Sigmoid colon (tissue), 4 donors: Measurements from ENCODE around the gene PSMC3.

DNA sequence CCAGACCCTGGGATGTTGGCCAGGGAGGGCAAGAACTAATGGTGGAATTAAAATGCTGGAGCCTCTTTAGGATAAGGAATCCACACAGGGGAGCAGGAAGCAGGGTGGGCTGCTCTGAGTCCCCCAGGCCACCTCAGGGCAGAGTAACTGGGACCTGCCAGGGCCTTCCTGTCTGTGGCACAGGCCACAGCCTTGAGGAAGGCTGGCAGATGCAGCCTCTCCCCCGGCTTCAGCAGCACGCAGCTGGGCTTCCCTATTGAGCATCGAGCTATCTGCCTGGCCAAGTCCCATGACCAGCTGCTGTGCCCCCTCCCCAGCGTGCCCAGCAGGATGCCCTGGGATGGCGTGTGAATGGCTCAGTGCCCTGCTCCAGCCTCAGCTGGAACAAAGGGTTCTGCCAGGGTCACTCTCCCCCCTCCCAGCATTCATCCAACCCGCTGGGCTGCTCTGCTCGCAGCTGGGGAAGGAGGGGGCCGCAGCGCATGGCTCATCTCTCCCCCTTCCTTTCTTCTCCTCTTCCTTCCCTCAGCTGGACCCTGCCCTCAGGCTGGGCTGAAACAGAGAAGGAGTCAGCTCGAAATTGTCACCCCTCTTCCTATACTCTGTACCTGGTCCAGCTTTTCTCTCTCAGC, 14.6 kb downstream of the LRP4 start:
- PRO-cap = no peak
- RAMPAGE, long total RNA, 4 experiments = no peak in any of the 4 experiments

GRCh38 chr11:46912485-46913309, 5.7 kb downstream of the LRP4 start:
- PRO-cap = no peak
- RAMPAGE, long total RNA, 4 experiments = no peak in any of the 4 experiments

- PRO-cap = no peak
- RAMPAGE, long total RNA, 4 experiments = no peak in any of the 4 experiments
These were observed 3.8 kb downstream of the PACSIN3 start for GRCh38 chr11:47182207-47182973.

- PRO-cap = bidirectional peak, plus-strand start at chr11:47185694, minus-strand start at chr11:47185375
- RAMPAGE, long total RNA, 4 experiments = no peak in any of the 4 experiments
These were observed 651 bp downstream of the PACSIN3 start for GRCh38 chr11:47185267-47186298.

DNA sequence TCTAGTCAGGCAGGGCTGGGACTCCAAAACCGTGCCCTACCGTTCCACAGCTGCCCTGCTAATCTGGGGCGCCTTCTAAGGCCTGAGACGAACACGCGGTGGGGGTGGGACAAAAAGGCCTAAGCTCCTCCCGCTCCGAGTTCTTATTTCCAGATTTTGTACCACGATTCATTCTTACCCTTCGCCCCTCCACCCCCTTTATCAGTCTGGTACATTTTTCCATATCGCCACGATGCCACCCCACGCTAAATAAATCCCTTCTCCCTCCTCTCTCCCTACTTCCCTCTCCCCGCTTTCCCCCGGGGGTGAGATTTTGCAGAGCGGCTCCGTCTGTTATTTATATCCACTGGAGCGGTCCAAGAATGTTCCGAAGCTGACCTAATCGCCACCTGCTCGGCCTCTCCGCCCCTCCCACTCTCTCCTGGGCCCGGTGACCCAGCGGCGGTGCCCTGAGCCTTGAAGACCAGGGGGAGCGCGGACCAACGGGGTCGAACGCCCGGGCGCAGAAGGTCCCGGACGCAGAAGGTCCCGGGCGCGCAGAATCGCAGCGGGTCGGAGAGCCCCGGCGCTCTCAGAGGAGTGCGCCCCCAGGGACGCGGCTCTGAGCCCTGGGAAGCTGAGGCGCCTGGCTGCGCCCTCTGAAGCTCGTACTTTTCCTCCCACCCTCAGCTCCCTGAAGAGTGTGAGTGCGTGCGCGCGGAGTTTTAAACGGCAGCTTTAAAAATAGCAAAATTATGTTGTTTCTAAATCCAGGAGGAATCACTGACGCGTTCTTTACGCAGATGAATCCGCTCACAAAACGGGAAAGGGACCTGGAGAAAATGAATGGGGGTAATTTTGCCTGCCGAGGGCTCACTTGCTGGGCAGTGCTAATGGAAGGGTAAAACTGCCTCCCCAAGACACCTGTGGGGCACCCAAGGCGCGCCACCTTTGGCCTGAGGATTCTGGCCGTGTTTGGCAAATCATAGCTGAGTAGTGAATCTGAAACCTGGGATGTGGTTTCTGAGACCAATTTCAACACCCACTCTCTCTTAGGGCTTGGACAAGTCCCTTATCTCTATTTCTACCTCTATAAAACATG, 1.0 kb upstream of the PACSIN3 start:
- PRO-cap = bidirectional peak, plus-strand start at position 146 of the sequence, minus-strand start at position 60 of the sequence; bidirectional peak, plus-strand start at position 452 of the sequence, minus-strand start at position 348 of the sequence; bidirectional peak, plus-strand start at position 802 of the sequence, minus-strand start at position 675 of the sequence
- RAMPAGE, long total RNA, 4 experiments = no peak in any of the 4 experiments

GRCh38 chr11:47234049-47235285, 14.1 kb downstream of the ACP2 start:
- PRO-cap = no peak
- RAMPAGE, long total RNA, 4 experiments = no peak in any of the 4 experiments

DNA sequence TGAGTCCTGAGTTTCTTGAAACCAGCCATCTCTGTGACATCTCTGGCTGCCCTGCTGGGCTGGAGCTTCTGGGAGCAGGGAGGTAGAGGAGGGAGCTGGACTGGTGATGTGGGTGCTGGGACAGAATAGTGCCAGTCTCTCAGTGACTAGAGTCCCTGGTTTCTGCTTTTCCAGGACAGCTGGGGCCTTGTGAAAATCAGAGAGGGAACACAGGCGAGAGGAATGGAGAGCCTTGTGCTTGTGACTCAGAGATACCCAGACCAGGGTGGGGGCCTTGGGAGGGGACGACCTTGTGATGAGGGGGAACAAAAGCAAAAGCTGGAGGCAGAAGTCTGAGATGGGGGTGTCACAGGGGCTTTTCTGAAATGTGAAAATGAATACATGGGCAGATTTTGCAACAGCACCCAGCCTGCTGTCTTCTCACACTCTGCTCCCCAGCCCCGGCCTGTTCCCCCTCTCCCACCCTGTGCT, 3.5 kb upstream of the NR1H3 start:
- PRO-cap = no peak
- RAMPAGE, long total RNA, 4 experiments = no peak in any of the 4 experiments

DNA sequence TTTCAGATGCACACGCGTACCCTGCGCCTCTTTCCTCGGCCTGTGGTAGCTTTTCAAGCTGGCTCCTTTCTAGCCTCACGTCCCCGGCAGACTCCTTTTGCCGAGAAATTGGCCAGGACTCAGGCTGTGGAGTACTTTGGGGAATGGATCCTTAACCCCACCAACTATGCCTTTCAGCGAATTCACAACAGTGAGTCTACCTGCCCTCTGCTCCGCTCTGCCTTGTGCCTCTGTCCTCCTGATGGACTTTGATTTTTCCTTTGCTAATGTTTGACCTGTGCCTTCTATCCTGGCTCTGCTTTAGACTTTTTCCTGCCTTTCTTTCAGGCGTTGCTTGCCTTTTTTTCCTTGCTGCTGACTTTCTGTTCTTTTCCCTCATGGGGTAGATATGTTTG, 24.6 kb downstream of the NR1H3 start:
- PRO-cap = no peak
- RAMPAGE, long total RNA, 4 experiments = no peak in any of the 4 experiments

GRCh38 chr11:47290414-47291169, 32.8 kb downstream of the NR1H3 start:
- PRO-cap = no peak
- RAMPAGE, long total RNA, 4 experiments = no peak in any of the 4 experiments

GRCh38 chr11:47328889-47329620, 23.4 kb downstream of the MYBPC3 start:
- PRO-cap = no peak
- RAMPAGE, long total RNA, 4 experiments = no peak in any of the 4 experiments

- PRO-cap = no peak
- RAMPAGE, long total RNA, 4 experiments = no peak in any of the 4 experiments
These were observed 6.1 kb upstream of the MYBPC3 start for GRCh38 chr11:47358572-47359108.

GRCh38 chr11:47391653-47392346, 13.5 kb upstream of the SPI1 start:
- PRO-cap = no peak
- RAMPAGE, long total RNA, 4 experiments = no peak in any of the 4 experiments

- PRO-cap = no peak
- RAMPAGE, long total RNA, 4 experiments = no peak in any of the 4 experiments
These were observed 12.8 kb upstream of the SLC39A13 start for GRCh38 chr11:47395535-47396142.

DNA sequence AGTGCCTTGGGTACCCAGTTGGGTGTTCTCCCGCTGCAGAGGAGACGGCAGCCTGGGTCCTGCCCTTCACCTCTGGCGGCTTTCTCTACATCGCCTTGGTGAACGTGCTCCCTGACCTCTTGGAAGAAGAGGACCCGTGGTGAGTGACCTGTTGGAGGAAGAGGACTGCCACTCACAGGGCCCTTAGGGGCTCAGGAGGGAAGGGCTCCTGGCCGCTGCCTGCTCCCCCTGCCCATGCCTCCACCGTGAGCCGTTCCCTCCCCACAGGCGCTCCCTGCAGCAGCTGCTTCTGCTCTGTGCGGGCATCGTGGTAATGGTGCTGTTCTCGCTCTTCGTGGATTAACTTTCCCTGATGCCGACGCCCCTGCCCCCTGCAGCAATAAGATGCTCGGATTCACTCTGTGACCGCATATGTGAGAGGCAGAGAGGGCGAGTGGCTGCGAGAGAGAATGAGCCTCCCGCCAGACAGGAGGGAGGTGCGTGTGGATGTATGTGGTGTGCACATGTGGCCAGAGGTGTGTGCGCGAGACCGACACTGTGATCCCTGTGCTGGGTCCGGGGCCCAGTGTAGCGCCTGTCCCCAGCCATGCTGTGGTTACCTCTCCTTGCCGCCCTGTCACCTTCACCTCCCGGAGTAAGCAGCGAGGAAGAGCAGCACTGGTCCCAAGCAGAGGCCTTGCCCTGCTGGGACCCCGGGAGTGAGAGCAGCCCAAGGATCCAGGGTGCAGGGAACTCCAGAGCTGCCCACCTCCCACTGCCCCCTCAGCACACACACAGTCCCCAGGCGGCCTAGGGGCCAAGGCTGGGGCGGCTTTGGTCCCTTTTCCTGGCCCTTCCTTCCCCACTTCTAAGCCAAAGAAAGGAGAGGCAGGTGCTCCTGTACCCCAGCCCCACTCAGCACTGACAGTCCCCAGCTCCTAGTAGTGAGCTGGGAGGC, 6.9 kb downstream of the SLC39A13 start:
- PRO-cap = no peak
- RAMPAGE, long total RNA, 4 experiments = no peak in any of the 4 experiments

DNA sequence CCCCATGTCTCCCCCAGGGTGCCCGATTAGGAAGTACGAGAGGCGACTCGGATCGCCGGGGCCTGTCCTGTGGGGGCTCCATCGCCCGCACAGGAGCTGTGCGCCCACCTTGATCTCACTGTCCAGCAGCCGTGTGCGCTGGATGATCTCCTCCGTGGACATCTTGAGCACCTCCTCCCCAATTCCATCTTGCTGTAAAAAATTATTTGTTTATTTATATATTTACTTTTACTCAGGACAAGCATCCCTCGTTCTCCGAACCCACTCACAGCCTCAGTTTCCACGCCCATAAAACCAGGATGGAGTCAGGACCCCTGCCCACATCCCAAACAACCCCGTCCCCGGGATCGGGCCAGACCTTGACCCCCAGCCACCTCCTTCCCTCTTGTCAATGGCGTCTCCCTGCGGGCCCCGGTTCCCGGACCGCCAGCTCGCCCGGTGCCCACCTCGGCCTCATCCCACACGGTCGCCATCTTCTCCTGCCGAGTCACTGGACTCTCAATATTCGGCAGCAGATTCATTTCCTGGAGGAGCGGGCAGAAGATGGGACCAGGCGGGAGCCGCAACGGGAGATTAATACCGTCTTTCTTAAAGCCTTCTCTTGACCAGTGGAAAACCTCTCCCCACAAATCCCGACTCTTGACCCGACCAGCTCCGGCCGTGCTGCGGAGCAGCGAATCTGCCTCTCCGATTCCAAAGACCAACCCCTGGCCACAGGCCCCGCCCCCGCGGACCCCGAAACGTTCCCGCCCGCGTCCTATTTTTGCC, at the start of gene PSMC3:
Gene PSMC3 (minus strand): TSS at position 681 of the 768 bp plus-strand sequence.
- PRO-cap = bidirectional peak, plus-strand start outside the sequence, minus-strand start at position 705 of the sequence
- RAMPAGE, long total RNA, 4 experiments = start-site peak on the minus strand in 4 of 4 experiments, centred at positions 487 to 697 of the sequence, 79 to 1,674 reads per replicate

DNA sequence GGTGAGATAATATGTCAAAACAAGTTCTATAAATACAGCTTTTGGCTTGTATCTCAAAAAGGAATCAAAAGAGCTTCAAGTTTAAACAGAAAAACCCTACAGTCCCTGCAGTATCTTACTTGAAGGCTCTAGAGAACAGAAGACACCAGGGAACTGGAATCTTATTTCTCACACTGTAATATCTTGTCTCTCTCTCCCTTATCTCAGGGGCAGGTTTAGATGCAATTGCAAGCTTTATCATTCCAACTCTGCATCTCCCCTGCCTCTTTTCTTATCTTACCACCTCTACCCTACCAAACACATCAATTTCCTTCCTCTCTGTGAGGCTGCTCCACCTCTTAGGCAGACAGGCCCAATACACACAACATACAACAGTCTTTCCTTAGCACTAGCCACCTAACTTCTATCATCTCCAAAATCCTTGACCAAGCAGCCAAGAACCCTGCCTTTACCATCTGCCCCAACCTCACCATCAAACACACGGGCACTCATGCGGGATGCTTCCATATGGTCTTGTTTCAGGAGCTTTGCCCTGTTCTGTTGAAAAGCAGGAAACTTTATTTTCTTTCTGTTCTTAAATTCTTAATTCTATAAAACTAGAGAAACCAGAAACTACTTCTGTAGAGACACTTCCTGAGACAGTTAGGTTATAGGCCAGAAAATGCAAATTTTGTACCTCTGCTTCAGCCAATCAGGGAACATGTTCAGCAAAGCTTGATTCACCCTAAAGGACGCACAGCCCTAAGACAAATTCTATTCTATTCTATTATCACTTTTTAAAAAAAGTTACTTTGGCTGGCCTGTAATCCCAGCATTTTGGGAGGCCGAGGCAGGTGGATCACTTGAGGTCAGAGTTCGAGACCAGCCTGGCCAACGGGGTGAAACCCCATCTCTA, 34.3 kb downstream of the CELF1 start:
- PRO-cap = no peak
- RAMPAGE, long total RNA, 4 experiments = no peak in any of the 4 experiments

GRCh38 chr11:47589376-47589850, 2.9 kb downstream of the FAM180B start:
- PRO-cap = no peak
- RAMPAGE, long total RNA, 4 experiments = no peak in any of the 4 experiments

DNA sequence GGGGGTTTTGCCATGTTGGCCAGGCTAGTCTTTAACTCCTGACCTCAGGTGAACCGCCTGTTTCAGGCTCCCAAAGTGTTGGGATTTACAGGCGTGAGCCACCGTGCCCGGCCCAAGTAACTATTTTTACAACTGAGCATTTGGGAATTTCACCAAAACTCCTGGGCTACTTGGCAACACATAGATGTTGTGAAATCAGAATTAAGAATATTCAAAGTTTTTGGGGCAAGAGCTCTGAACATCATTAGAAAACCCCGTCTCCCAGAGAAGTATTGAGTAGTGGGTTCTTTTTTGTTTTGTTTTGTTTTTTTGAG, 1.8 kb downstream of the MTCH2 start:
- PRO-cap = no peak
- RAMPAGE, long total RNA, 4 experiments = no peak in any of the 4 experiments

DNA sequence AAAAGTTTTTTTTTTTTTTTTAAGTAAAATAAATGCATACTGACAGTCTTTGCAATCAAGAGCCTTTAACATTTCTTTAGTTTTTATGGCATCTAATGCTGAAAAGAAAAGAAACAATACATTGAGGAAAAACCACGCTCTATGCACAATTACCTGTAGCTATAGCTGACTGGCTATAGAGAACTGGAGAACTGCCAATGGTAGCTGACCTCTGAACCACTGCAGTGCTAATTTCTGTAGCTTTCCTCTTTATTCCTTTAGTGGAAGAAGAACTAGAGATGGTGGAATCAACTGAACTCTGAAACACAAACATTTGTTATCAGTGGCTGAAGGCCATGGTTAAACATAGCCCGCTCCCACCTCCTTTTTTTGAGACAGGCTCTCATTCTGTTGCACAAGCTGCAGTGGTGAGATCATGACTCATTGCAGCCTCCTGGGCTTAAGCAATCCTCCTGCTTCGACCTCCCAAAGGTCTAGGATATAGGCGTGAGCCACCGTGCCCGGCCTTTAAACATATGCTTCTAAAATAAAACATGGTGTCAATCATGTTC, 8.8 kb upstream of the AGBL2 start:
- PRO-cap = no peak
- RAMPAGE, long total RNA, 4 experiments = no peak in any of the 4 experiments

DNA sequence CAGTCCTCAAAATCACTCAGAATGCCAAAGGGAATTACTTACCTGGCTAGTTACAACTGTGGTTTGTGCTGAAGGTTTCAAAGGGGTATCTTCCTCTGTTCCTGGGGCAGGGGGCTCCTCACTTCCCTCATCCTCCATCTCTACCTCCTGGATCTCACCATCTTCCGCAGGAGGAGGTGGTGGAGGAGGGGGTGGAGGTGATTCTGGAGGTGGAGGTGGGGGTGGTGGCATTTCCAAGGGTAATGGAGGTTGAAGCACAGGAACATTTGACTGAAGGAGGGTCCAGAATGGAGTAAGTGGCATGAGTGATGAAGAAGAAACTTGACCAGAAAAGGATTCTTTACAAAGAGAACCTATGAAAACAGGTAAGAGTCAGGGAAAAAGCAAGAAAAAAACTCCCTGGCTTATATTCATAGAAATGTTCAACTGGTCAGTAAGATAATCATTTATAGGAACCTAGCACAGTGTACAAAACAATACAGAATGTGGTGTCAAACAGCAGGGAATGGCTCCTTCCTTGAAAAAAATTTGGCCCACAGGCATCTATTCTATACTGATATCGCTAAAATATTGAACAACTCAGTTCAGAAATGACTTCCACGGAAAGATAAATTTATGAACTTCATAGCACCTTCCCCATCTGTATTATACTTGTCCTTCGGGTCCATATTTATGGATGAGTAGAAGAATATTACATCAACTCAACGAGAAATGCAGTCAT, 9.4 kb upstream of the AGBL2 start:
- PRO-cap = no peak
- RAMPAGE, long total RNA, 4 experiments = no peak in any of the 4 experiments